HCT116 (cell line): ENCODE results near the genes ROBO2 and PROS1.

- RRBS, result no CpG with 5 or more reads among the region's 14 CpGs
Measured at GRCh38 chr3:72967468-72967974, 29.1 kb upstream of the PPP4R2 start.

- RRBS, result 30% methylated on average over 4 of the region's 47 CpGs
Measured at GRCh38 chr3:73384399-73385014, 240.2 kb downstream of the PDZRN3 start.

DNA sequence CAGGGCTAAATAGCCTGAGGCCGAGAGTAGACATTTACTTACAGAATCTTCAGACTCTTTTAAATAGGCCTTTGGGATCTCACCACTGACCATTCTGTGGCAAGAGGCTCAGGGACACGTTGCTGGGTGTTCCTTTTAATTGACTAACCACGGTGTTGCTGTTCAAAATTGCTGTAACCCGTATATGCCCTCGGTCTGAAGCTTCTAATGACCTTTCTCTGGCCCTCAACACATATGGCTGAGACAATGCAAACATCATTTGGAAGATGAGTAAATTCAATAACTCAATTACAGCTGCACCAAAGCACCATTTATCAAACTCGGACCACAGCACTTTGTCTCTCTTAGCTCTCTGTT lies 152.5 kb downstream of the PDZRN3 start:
- RRBS, result no CpG with 5 or more reads among the region's 6 CpGs

- RRBS, result no CpG with 5 or more reads among the region's 21 CpGs
Measured at GRCh38 chr3:75214203-75214655, 449.9 kb upstream of the FRG2C start.

DNA sequence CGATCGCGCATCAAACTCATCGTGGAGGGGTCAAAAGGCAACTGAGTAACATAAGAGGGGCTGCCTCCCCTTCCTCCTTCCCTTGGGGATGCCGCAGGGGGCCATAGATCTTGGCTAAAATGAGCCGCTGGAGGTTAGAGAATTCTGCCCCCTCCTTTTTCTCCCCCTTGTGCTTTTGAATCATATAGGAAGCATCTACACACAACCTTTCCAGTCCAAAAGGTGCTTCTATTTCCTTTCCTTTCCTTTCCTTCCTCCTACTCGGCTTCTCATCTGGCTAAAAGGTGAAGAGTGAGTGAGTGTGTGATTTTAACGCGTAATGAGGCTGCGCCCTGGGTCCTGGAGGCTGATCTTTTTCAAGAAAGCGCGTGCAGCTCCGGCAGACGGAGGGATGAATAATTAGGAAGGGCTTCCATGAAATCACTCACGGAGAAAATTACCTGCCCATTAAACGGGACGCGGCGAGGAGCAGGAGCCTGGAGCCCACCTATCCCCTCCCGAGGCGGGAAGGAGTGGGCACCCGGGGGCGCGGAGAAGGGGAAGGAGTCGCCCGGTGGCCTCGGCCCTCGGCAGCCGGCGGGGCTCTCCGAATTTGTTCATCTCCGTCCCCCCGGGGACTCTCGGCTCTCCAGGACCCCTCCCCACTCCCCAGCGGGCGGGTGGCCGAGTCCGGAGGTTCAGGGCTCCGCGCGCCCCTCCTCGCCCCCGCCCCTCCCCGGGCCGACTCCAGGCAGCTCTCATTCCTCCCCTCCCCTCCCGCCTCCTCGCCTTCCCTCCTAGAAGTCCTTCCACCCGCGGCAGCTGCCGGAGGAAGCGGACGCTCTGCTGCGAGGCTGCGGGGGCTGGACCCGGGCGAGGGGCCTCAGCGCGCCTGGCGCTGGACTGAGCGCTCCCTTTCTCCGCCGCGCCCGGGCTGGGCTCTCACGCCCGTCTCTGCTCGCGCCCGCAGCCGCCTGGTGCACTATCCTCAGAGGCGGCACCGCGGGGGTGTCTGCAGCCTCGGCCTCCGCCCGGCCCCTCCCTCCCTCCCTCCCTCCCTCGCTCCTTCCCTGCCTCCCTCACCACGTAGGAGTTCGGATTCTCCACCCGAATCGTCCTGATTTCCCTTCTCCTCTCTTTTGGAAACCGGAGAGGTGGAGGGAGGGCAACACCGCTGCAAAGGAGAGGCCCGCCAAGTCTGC lies at the start of gene ROBO2:
TSS of gene ROBO2 (plus strand) at position 1,065 of the 1,181 bp plus-strand sequence.
- RRBS, result 94% methylated on average over 33 of the region's 84 CpGs

- RRBS, result no CpG with 5 or more reads among the region's 2 CpGs
Measured at GRCh38 chr3:81759360-81759838, 2.0 kb downstream of the GBE1 start.

DNA sequence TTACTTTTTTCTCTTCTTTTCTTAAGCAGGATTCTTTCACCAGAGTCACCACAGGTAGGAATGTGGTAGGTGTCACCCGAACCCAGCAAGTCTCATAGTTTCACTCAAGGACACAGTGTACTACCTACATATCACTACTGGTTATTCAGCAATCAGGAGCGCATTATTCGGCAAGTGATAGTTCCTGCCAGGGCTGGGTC lies 1271.5 kb upstream of the CADM2 start:
- RRBS, result no CpG with 5 or more reads among the region's 3 CpGs

- RRBS, result no CpG with 5 or more reads among the region's 1 CpG
Measured at GRCh38 chr3:85383367-85383837, 424.6 kb downstream of the CADM2 start.

- RRBS, result no CpG with 5 or more reads among the region's 9 CpGs
Measured at GRCh38 chr3:86247882-86248133, 743.1 kb downstream of the VGLL3 start.

- RRBS, result no CpG with 5 or more reads among the region's 2 CpGs
Measured at GRCh38 chr3:86984811-86985346, 6.1 kb downstream of the VGLL3 start.

GRCh38 chr3:86987077-86987833 lies 3.7 kb downstream of the VGLL3 start:
- RRBS, result no CpG with 5 or more reads among the region's 4 CpGs

DNA sequence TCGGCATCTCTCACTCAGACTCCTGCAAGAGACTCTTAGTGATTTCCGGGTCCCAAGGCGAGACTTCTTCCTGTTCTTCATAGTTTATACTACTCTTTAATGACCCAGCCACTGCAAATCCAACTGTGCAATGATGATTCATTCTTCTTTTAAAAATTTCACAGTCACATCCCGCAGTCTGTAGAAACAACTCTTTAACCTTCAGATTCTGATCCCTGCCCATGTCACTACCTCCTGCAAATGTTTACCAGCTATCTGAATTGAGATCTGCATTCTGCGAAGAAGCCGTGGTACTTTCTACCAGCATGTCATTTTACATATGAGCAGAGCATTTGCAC lies 2.8 kb upstream of the VGLL3 start:
- RRBS, result no CpG with 5 or more reads among the region's 6 CpGs

DNA sequence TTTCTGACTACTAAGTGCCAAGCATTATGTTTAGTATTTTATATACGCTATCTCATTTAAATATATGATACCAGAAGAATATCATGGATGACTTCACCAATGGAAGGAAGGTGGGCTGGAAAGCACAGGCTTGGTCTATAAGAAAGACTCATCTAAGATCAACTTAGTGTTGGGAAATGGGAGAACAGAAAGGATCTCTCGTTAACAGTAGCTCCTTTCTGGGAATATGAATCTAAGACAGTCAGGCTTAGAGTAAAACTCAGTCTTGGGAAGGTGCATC lies 1.1 kb upstream of the HTR1F start:
- RRBS, result no CpG with 5 or more reads among the region's 2 CpGs

DNA sequence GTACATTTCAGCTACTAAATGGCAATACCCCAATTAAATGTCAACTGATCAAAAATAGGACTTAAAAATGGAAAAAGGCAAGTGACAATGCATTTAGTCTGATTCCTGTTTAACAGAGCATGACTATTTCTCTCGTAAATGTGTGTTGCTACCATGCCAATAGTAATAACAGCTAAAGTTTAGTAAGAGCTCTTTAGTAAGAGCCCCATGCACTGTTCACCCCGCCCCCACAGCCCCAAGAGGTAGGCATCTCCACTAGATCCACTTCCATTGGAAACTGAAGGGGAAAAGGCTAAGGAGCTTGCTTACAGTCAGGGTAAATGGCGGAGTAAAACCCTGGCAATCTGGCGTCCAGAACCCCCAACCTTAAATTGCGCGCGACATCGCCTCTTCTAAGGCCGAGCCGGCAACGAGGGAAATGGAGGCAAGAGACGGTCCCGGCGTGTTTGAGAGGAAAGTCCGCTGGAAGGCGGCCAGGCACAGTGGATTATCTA lies 721 bp upstream of the C3orf38 start:
- RRBS, result no CpG with 5 or more reads among the region's 16 CpGs

GRCh38 chr3:89693703-89694022 lies 586.2 kb downstream of the EPHA3 start:
- RRBS, result no CpG with 5 or more reads among the region's 1 CpG

GRCh38 chr3:93900737-93900957 lies 73.0 kb downstream of the PROS1 start:
- RRBS, result no CpG with 5 or more reads among the region's 1 CpG

- RRBS, result no CpG with 5 or more reads among the region's 4 CpGs
Measured at GRCh38 chr3:93905463-93906234, 68.0 kb downstream of the PROS1 start.

DNA sequence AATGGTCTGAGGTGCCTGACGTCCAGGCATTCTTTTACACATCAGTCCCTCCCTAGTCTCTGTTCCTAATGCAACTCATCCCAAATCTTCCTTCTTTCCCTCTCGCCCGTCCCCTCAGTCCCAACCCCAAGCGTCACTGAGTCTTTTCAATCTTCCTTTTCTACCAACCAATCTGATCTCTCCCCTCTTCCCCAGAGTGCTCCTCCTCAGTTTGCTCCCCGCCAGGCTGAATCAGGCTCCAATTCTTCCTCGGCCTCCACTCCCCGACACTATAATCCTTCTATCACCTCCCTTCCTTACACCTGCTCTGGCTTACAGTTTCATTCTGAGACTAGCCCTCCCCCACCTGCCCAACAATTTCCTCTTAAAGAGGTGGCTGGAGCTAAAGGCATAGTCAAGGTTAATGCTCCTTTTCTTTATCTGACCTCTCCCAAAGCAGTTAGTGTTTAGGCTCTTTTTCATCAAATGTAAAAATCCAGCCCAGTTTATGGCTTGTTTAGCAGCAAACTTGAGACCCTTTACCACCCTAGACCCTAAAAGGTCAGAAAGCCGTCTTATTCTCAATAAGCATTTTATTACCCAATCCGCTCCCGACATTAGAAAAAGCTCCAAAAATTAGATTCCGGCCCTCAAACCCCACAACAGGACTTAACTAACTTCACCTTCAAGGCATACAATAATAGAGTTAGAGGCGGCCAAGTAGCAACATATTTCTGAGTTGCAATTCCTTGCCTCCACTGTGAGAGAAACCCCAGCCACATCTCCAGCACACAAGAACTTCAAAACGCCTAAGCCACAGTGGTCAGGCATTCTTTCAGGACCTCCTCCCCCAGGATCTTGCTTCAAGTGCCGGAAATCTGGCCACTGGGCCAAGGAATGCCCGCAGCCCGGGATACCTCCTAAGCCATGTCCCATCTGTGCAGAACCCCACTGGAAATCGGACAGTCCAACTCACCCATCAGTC lies 34.2 kb downstream of the PROS1 start:
- RRBS, result no CpG with 5 or more reads among the region's 17 CpGs

DNA sequence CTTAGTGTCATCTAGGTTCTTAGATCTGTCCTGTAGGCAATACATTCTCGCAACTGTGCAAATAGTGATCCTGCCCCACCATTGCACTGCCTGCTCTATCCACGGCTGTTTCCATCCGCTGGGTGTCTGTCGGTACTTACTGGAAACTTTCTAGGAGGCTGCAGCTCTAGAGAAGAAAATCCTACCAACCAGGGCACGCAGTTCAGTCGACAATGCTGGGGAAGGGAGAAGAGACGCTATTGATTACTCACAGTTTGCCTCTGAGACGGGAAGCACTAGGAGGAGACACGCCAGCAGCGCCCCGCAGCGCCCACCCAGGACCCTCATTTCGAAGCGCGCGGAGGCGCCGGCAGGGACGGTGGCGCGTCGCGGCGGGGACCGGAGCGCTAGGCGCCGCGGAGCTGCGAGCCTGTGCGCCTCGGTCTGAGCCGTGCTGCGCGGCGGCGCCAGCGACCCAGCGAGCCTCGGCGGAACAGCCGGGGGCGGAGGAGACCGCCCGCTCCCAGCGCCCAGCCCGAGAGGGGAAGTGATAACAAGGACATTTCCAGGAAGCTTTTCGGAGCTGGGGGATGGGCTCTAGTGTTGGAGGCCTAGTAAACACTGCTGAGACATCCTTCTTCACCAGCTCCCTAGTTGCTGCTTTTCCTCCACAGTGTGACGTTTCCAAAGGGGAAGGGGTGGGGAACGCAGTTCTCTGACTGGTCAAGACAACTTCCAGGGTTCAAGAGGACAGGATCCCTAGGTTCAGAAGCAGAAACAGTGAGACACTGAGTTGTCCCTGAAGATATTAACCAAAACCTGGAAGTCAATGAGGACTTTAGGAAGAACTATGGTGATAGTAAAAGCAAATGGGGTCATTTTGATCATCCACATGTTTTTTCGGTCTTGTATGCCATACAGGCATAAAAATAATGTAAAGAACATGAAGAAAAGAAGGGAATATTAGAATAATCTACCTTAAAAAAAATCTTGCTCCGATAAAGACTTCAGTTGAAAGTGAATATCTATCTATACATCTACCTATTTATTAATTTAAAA lies at the start of gene PROS1:
TSS of gene PROS1 (minus strand) at position 474 of the 1,038 bp plus-strand sequence.
- RRBS, result 1% methylated on average over 12 of the region's 52 CpGs